Sternocleidomastoid (tissue), 1 donor: ENCODE results near the gene MAPKAP1.

DNA sequence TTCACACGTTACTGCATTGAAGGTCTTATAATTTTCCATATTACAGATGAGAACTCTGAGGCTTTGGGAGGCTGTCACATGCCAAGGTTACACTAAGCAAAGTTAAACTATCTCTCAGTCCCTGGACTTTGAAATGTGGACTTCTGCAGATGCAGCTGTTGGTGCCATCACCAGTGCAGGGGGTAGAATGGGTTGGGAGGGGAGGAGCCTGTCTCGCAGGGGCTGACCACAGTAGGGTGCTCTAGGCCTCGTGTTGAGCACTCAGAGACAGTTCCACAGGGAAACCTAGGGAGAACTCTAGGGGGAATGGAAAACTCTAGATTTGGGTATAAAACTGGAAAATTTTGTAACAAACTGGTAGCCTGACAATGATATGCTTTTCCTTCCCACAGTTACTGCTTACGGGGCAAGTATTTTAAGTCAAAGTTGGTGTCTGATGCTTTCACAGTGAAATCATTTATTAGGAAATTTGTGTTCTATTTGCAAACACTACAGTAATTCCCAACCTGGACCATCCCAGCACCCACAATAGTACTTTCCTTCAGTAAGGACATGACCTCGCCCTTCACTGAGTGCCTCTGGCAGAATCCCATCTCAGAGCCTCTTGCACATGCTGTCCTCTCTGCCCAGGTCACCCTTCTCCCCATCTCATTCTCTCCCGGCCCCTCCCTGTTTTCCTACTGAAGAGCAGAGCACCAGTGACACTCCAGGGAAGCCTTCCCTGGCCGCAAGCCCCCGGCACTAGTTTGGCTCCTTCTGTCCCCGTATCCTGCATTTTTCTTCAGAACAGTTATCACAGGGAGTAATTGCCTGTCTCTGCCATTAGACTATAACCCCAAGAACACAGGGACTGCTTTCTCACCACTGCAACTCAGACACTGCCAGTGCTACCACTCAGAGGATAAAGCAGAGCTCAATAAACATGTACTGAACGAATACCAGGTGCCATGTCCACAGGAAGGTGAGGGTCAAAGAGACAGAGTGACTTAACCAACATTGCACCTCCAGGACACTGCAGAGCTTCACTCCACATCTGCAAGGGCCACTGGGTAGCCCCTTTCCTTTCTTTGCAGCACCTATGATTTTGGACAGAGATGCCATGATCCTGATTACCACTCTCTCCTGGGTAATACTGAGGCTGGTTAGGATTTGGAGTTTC, 220.5 kb downstream of the MAPKAP1 start:
- PRO-cap, result no peak

GRCh38 chr9:125506214-125506463, 200.9 kb downstream of the MAPKAP1 start:
- PRO-cap, result no peak

GRCh38 chr9:125690464-125691072, 16.4 kb downstream of the MAPKAP1 start:
- PRO-cap, result no peak

DNA sequence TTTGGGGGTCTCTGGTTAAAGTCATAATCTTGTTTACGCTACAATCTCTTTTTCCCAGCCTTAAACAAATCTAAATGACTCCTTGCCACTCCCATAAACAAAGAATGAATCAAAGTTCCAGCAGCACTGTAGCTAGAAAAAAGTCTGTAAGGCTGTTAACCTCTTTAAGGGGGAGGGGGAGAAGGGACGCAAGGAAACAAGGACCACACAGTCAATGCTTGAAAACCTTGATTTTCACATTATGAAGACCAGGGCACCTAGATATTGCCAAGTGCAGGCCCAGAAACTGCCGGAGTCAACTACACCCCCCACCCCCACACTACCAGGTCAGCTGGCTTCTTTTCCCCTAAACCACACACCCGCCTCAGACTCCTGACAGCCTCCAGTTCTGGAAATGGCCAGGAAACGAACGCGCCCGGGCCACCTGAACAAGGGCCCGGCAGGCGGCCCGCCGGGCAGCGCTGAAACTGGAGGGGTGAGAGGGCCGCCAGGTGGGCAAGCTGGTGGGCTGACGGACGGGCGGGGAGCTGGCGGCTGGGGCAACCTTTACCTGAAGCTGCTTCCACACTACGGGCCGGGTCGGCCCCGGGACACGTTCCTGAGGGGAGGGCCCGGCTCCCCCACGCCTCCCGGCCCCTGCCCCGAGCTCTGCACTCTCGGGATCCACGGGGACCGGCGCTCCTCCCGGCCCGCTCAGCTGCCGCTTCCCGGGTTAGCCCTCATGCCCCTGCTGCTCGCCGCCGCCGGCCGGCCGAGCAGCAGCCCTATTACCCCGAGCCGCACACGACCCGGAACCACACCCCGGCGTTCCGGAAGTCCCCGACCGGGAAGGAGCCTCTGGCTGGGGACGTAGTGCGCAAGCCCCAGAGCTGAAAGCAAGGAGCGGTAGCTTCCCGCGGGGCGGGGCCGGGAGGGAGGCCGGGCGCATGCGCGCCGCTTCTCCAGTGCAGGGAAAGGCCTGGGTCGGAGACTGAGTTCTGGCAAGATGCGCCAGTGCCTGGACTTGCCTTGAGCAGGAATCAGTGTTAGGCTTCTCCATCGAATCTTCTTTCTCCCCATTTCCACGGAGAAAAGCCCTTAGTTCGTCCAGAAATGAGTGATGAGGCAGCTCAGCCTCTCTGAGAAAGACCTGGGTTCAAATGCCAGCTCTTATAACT, at the start of gene MAPKAP1:
TSS of gene MAPKAP1 (minus strand) at position 788 of the 1,157 bp plus-strand sequence.
- PRO-cap, result unidirectional peak, plus-strand start at position 385 of the sequence; bidirectional peak, plus-strand start at position 944 of the sequence, minus-strand start at position 788 of the sequence

DNA sequence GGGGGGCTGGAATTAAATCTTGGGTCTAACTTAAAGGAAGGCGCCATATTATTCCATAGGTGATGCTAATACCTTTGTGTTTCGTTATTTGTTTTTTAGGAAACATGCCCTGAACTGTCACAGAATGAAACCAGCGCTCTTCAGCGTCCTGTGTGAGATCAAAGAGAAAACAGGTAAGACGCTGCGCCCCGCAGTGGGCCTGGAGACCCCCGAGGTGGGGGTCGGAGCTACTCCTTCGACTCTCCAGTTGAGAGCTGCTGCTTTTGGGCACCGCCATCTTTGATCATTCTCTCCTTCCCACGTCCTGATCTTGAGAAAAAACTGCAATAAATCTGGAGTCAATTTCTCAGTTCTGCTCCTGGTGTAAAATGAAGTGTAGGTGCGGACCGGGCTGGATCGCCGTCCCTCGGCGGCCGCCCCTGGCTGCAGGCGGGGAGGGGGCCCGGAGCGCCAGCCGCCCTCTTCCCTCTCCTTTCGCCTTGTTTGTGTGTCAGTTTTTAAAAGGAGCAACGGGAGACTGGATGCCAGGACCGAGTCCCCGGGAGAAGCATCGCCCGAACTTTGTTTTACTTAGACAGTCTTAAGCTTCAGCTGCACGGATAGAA, 1.4 kb downstream of the PBX3 start:
- PRO-cap, result unidirectional peak, minus-strand start at position 281 of the sequence; unidirectional peak, minus-strand start at position 476 of the sequence

- PRO-cap, result no peak
Observed at GRCh38 chr9:125842385-125842859, 95.2 kb downstream of the PBX3 start.

GRCh38 chr9:125890525-125890948, 143.4 kb downstream of the PBX3 start:
- PRO-cap, result no peak

GRCh38 chr9:125929519-125929971, 182.4 kb downstream of the PBX3 start:
- PRO-cap, result no peak

DNA sequence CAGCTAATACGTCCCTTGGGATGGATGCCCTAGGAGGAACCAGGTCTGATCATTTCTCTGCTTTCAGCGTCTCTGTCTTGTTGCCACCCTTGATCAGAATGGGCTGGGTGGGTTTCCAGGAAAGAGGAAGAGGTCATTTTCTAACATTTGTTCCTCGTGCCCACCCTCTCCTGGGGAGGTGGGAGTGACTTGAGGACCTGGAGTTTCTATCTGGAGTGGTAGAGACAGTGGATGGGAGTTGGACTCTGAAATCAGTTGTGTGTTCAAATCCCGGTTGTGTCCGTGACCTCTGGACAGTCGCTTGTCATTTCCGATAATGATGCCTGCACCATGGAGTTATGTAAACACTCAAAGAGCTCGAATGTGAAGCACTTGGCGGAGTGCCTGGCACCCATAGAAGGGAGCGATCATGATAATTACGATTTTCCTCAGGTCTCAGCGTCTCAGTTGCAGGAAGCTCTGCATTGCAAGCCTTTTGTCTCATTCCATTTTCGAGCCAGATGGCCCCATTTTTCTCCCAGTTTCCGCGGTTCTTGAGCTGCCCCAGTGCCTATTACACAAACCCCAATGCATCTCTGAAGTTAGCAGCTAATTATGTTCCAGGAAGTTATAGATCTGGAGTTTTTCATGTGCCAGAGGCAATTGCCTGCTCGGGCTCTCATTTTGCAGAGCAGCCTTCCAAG, 175.6 kb upstream of the MVB12B start:
- PRO-cap, result no peak

GRCh38 chr9:126337582-126338461, 11.2 kb downstream of the MVB12B start:
- PRO-cap, result no peak

GRCh38 chr9:126366585-126367061, 40.0 kb downstream of the MVB12B start:
- PRO-cap, result unidirectional peak, plus-strand start at chr9:126366778

DNA sequence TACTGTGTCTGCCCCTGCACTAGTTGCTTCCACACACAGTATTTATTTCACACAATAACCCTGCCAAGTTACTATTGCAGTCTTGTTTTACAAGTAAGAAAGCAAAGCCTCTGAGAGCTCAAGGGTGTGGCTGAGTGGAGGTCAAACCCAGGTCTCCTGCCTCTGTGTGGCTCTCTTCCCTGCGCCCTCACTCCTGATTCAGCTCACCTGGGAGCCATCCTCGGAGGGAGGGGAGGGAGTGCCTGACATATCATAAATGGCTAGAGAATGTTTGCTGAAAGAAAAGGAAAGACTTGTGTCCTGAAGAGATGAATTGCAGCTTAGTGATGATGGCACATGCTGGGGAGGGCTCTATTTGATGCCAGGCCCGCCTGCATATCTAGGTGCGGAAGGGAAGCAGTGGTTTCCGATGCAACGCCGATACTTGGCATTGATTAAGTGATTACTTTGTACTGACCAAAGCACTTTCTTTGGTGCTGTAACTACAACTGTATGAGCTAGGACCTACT, 41.1 kb downstream of the MVB12B start:
- PRO-cap, result no peak

- PRO-cap, result no peak
Observed at GRCh38 chr9:126376240-126377194, 49.9 kb downstream of the MVB12B start.

- PRO-cap, result no peak
Observed at GRCh38 chr9:126389957-126390295, 63.3 kb downstream of the MVB12B start.

DNA sequence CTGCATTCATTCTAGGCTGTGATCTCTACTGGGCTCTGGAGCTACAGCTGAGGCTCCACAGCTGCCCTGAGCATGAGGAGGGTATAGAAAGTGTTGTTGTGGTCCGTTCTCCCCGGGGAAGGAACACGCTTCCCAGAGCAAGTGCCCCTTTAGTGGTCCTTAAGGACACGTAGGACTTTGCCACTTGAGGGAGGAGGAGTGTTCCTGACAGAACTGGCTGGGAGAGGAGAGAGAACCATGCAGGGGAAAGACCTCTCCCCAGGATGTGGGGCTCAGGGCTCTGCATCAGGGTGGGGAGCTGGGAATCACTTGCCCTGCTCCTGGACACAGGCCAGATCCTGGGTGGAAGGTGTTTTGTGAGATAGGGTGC, 117.3 kb upstream of the LMX1B start:
- PRO-cap, result no peak

DNA sequence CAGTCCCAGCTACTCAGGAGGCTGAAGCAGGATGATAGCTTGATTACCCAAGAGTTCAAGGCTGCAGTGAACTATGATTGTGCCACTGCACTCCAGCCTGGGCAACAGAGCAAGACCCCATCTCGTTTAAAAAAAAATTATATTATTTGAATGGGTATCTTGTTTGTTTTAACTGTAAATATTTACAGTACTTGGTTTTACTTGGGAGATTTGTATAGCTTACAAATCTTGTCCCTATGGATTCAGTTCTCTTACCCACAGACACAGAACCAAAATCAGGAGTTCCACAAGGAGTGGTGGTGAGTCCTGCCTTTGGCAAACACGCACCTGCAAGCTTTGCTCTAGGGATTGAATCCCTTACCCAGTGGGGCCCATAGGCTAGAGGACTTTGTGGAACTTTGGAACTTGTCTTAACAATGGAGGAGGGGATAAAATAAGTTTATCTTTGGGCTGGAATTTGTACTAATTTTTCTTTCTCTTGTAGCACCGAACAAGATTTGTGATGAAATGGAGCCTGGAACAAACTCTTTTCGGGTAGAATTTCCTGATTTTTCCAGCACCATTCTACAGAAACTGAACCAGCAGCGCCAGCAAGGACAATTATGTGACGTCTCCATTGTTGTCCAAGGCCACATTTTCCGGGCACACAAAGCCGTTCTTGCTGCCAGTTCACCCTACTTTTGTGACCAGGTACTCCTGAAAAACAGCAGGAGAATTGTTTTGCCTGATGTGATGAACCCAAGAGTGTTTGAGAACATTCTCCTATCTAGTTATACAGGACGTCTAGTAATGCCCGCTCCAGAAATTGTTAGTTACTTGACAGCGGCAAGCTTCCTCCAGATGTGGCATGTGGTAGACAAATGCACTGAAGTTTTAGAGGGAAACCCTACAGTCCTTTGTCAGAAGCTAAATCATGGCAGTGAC, 27.4 kb downstream of the ZBTB43 start:
- PRO-cap, result no peak

- PRO-cap, result no peak
Observed at GRCh38 chr9:127048968-127049462, 73.4 kb downstream of the ANGPTL2 start.

DNA sequence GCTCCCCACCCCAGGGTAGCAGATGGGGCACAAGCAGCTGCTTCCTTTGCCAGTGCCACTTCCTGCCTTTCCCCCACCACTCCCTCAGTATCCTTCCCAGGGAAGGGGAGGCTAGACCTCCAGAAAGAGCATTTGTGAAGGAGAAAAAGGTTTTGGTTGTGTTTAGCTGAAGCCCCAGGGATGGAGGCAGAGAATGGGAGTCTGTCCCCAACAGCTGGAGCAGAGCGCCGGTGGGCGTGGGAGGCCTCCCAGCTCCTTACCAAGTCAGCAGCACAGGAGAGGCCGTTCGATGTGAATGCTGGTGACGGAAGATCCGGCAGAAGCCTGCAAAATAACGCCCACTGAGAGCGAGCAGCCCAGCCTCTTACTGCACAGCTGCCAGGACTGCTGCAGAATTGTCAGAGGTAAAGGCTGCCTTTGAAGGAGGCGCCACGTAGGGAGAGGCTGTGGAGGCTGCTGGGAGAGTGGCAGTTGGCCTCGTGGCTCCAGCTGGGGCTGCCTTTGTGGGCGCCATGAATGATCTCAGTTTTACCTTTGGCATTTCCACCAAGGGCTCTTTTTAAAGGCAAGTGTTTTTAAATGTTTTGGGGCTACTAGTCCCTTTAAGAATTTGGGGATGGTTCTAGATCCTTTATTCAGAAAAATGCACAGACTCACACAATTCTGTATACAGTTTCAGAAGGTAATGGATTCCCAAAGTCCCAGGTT, 26.2 kb downstream of the ANGPTL2 start:
- PRO-cap, result no peak

GRCh38 chr9:127132931-127133575, 10.6 kb upstream of the ANGPTL2 start:
- PRO-cap, result no peak

DNA sequence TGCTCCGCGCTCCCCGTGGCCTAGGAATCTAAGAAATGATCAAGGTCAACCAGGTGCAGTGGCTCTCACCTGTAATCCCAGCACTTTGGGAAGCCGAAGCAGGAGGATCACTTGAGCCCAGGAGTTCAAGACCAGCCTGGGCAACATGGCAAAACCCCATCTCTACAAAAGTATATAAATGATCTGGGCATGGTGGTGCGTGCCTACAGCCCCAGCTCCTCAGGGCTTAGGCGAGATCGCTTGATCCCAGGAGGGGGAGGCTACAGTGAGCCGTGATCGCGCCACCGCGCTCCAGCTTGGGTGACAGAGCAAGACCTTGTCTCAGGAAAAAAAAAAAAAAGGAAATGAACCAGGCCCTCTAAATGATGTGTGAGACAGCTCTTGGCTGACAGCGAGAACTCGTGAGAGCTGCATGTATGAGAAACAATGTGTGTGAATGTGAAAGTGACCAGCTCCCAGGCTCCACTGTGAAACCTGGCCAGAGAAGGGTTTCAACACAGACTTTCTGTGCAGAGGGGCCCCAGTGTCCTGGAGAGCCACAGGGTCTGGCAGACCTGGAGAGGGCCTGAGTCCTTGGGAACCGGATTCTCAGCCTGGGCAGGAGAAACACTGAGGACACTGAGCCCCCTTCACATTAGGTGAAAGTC, 61.7 kb upstream of the ANGPTL2 start:
- PRO-cap, result no peak